Left lobe of liver (tissue), 1 donor: ENCODE results near the genes FBXL2 and STAC.

GRCh38 chr3:32673680-32674329, 11.2 kb upstream of the CNOT10 start:
- PRO-cap = no peak

DNA sequence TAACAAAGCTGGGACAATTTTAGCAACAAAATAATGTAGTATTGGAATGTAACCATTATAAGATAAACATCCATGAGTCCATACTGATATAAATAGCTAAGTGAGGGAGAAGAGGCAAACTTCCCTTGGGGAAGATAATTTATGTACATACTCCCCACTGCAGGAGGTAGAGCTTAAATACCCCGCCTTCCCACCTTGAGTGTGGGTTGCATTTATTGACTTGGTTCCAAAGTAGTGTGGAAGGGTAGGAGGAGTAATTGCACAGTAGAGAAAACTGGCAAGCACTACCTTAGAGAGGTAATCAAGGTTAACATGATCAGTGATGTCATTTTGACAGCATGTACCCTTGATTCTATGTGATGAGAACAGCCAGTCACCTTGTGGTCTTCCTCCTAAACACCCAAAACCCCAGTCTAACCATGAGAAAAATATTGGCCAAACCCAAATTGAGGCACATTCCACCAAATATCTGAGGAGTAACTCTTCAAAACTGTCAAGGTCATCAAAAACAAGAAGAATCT, 924 bp upstream of the CNOT10 start:
- PRO-cap = no peak

GRCh38 chr3:32780378-32781197, 37.2 kb upstream of the TRIM71 start:
- PRO-cap = no peak

- PRO-cap = no peak
Measured at GRCh38 chr3:32815776-32816310, 2.0 kb upstream of the TRIM71 start.

- PRO-cap = no peak
Measured at GRCh38 chr3:32816953-32817603, 719 bp upstream of the TRIM71 start.

GRCh38 chr3:33047603-33048318, 49.2 kb downstream of the GLB1 start:
- PRO-cap = no peak

DNA sequence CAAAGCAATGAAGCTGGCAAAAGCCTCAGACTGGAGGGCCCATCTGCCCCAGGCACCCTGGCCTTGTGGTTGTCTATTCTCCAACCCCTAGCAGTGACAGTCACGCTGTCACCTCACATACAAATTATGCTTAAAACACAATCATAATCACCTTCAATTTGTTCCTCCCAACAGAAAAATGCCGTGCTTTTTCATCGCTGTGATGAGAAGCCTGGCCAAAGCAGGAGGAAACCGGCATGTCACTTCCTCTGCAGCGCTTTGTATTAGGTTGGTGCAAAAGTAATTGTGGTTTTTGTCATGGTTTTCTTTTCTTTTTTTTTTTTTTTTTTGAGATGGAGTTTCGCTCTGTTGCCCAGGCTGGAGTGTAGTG, 41.8 kb downstream of the GLB1 start:
- PRO-cap = no peak

GRCh38 chr3:33083780-33084699, 12.9 kb downstream of the GLB1 start:
- PRO-cap = no peak

DNA sequence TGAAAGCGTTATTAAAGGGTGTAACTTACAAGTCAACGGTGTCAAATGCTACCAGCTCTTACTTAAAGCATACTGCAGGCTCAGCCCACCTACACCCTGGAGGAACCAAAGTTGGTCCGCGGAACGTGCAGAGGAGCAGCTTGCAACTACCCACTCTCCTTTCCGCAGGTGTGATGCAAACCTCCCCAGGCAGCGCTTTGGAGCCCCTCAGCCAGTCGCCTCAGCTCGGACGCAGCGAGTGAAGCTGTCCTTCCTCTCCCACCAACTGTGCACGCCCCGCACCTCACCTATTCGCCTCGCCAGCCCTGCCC, 939 bp downstream of the GLB1 start:
- PRO-cap = no peak

- PRO-cap = no peak
Measured at GRCh38 chr3:33143172-33144185, 29.7 kb downstream of the CRTAP start.

DNA sequence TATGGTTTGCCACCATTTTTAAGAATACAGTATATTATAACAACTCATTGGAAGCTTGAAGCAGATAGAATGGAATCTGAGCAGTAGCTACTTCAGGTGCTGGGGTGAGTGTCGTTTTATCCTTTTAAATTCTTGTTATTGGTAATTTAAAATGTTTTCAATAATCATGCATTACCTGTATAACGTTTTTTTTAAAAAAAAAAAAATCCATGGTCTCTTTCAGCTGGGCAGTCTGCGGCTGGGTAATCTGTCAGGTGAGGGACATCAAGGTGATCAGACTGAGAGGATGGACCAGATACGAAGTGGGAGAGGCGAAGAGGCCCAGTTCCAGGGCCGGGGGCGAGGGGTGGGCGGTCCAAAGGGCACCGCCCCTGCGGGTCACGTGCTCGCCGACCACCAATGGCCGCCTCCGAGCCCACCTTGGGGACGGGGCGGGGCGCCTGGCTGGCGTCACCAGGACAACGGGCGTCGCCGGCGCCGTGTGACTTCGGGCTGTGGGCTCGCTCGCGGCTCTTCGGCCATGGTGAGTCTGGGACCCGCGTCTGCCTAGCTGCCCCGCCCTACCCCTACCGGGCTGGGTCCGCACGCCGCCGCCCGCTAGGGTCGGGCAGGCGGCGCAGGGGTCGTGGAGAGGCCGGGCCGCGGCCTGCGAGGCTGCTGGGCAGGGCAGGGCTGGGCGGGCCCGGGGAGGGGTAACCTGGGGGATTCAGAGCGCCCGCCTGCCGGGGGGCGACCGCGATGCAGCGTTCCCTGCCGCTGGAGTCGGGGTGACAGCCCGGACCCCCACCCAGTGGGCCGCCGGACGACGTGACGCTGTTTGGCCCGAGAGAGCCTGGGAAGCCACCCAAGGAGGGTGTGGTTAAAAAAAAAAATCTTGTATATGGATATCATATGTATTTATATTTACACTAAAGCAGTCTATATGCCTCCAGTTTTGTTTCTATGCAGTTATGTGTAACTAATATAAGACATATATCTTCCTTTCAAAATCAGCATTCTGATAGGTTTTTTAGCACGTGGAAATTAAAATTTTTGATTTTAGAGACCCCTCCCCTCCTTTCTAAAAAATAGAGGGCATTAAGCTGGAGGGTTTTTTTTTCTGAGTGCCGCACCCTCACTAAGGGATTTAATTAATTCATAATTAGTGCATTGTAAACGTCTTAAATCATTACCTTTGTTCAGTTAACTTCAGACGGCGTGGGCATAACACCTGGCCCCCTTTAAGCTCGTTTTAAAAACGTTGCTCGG, at the start of gene FBXL2:
Gene FBXL2, plus strand, starts transcription at position 450 of the 1,248 bp plus-strand sequence.
- PRO-cap = unidirectional peak, plus-strand start at position 461 of the sequence

DNA sequence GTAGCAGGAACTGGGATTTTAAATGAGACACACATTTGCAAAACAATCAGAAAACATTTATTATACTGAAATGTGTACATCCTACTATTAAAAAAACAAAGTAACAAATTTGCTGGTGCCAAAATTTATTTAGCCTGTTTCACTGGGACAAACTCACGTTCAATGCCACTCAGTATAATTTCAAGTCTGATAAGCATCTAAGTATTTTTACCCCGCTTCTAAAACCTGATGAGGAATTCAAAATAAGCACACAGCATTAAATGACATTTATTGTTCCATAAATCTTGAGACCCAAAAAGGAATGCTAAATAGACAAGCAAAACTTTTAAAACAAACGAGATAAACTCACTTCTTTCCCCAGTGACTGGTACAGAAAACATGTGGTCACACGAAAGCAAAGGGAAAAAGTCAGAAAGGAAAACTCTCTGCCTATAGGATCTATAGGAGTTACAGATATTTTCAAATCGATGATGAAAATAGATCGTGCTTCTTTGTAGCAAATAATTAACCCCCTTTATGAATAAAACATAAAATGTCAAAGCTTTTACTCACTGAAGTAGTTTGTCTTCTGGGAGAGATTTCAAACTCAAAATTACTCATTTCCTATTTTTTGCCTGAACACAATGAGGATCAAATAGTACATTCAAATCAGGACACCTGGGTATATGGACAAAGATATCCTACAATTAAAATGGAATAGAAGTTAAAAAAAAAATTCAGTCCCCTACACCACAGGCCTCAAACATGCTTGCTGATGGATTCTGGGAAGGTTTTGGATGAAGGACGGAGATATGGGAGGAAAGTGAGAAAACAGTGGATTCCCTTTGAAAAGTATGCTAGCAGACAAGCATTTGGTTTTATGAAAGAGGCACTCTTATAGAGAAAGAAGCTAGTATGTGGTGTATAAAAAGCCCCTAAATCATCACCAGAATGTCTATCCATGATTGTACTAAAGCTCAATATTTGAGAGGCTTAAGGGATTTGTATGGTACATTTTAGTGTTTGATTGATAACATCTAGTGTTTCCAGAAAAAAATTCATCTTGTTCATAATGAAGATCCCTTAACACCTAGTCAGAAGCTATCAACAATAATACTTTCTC, 51.6 kb downstream of the UBP1 start:
- PRO-cap = no peak

DNA sequence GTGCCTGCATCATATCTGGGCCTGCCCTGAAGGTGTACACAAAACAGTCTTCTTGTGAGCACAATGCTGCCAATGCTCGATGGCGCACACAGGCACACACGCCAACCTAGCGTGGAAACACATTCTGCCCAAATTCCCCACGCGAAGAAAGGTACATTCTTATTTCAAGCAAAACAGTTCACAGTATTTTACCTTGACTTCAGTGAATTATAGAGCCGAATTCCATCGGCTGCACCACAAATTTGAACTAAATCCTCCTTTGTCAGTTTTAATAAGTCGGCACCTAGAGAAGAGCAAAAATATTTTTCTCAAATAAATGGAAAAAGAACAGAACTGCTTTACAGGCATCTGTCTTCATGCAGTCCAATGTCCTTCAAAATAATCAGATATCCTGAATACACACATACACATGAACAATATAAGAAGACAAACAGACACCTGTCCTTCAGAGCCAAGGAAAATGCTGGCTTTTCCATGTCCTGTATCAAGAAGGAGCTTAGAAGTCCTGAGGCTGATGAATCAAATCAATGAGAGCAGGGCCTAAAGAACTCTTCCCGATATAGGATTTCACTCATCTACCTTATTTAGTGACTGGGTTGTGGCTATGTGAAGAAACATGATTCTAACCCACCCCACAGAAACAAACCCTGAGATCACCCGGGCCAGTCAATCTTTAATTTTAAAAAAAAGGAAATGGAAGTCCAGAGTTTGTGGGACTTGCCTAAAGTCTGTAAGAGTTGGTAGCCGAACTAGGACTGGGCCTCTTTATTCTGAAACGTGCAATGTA, 43.2 kb downstream of the UBP1 start:
- PRO-cap = no peak

GRCh38 chr3:33546693-33547478, 106.7 kb upstream of the UBP1 start:
- PRO-cap = no peak

- PRO-cap = no peak
Measured at GRCh38 chr3:33551041-33552113, 111.2 kb upstream of the UBP1 start.

GRCh38 chr3:33841676-33842321, 43.4 kb downstream of the PDCD6IP start:
- PRO-cap = no peak

- PRO-cap = no peak
Measured at GRCh38 chr3:35528697-35529186, 110.6 kb upstream of the ARPP21 start.

DNA sequence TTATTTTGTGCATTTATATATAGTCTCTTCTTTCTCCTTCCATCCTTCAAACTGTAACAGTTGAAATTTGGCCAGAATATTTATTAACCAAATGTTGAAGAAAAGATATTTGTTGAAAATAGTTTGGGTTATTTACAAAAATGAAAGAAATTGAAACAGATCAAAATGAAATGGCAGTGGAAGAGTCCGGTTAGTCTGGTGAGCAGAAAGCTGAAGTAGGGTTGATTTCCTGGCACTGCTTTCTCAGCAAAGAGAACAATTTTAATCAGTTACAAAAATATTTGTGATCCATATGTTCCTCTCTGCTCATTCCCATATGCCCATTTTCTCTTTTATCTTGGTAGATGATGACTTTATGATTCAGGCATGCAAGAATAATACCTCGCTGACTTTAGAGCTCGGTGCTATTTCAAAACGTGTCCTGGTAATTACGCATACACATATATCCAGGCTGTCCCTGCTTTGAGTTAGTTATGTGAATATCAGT, 38.4 kb downstream of the ARPP21 start:
- PRO-cap = no peak

GRCh38 chr3:35679360-35680029, 40.2 kb downstream of the ARPP21 start:
- PRO-cap = no peak

DNA sequence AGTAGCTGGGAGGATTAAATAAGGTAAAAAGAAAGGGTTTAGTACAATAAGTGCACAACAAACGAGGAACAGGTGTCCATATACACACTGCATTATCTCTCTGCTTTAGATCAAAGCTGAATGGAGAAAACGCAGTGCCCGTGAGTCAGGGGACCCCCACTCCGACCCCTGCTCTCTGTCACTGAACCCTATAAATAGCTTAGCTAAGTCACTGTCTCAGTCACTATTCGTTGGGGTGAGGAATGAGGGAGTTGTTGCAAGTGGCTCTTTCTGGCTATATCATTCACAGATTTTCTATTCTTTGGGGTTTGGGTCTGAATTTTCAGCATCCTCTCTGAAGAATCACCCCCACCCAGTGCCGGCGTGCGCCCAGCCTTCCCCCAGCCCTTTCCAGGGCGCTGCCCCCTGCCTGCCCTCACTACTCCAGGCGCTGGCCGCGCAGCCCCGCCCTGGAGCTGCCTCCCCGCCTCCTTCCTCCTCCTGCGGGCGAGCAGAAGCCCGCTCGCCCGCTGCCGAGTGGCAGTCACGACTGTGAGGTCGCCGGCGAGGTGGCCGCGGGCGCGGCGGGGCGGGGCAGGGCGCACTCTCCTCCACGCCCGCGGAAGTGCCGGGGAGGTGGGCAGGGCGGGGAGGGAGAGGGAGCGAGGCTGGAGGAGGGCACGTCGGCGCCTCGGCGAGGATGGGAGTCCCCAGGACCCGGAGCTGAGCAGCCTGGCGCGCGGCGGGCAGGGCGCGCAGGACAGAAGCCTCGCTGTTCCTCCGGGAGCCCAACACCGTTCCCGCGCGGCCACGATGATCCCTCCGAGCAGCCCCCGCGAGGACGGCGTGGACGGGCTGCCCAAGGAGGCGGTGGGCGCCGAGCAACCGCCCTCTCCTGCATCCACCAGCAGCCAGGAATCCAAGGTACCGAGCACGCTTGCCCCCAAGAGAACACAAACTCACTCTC, at the start of gene STAC:
Gene STAC, plus strand, starts transcription at position 653 of the 946 bp plus-strand sequence.
- PRO-cap = no peak